HTERT-HM (cell line): ENCODE measurements around a stretch of chr12.

DNA sequence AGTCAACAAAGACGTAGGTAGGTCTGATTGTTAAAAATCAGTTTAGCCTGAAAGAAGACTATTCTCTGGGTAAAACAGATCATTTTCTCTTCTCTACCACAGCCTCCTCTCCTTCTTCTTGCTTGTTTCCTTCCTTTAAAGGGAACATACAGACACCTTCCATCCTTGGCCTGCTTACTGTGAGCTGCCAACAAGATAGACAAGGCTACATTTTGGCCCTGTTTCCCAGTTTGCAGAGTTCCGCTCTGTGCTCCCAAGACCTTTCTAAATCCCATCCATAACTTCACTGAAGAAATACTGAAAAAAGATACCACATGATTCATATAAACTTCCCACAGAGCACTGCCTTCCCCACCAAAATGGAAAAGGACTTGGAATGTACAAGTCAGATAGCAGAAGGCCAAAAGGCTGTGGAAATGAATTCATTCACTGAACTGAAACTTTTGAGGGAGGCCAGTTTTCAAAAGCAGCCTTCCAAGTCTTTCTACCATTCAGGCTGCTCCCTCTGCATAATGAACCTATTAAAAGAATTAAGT is 29.5 kb downstream of the PDZRN4 start:
- RRBS, result no CpG with 5 or more reads among the region's 2 CpGs

DNA sequence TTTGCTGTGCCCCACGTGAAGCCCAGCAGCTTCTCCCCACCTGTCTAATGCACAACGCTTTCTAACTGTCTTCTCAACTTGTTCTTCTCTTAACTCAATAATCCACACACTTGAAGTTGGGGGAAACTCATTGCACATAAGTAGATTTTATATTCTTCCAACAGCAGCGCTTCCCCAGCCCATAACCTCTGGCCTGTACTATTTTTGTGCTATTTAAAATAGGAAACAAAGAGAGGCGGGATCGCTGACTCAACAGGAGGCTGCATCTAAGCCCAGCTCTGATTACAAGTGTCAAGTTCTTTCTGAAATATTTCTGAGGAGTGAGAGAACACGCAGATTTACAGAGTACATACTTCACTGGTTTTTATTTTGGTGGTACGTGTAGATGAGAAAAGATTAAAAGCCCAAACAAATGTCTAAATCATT is 226.6 kb downstream of the GXYLT1 start:
- RRBS, result no CpG with 5 or more reads among the region's 7 CpGs

GRCh38 chr12:42024141-42024491 is 120.6 kb downstream of the GXYLT1 start:
- RRBS, result no CpG with 5 or more reads among the region's 19 CpGs

- RRBS, result no CpG with 5 or more reads among the region's 1 CpG
These were observed 24.4 kb upstream of the GXYLT1 start for GRCh38 chr12:42168994-42169483.

DNA sequence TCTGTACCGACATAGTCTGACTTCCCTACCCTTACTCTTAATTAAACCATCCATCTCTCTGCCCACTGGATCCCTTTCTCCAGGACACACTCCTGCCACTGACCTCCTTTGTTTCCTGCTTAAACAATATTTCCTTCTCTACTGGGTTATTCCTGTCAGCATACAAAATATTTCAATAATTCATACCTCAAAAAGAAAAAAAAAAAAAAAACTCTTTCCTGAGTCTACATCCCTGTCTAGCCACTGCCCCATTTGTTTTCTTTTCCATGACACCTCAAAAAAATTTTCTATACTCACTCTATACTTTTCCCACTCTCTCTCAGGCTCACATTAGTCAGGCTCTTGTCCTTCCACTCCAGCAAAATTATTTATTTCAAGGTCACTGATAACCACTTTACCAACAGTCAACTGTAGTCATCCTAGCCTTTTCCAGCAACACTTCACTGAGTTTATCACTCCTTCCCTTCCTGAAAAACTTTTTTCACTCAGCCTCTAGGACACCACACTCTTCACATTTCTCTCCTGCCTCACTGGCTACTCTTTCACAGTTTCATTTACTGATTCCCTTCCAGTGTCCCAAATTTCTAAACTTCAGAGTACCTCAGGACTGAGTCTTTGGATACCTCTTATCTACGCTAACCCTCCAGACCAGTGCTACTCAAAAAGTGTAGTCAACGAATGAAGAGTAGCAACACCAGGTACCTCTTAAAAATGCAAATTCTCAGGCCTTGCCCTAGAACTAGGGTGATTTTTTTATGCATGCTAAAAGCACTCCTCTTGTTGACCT is 29.4 kb upstream of the GXYLT1 start:
- RRBS, result no CpG with 5 or more reads among the region's 3 CpGs

- RRBS, result no CpG with 5 or more reads among the region's 5 CpGs
These were observed 144.9 kb upstream of the PRICKLE1 start for GRCh38 chr12:42734443-42734780.

- RRBS, result no CpG with 5 or more reads among the region's 7 CpGs
These were observed 11.4 kb downstream of the TMEM117 start for GRCh38 chr12:43846769-43848135.

- RRBS, result no CpG with 5 or more reads among the region's 7 CpGs
These were observed 23.2 kb downstream of the TMEM117 start for GRCh38 chr12:43858889-43859589.

DNA sequence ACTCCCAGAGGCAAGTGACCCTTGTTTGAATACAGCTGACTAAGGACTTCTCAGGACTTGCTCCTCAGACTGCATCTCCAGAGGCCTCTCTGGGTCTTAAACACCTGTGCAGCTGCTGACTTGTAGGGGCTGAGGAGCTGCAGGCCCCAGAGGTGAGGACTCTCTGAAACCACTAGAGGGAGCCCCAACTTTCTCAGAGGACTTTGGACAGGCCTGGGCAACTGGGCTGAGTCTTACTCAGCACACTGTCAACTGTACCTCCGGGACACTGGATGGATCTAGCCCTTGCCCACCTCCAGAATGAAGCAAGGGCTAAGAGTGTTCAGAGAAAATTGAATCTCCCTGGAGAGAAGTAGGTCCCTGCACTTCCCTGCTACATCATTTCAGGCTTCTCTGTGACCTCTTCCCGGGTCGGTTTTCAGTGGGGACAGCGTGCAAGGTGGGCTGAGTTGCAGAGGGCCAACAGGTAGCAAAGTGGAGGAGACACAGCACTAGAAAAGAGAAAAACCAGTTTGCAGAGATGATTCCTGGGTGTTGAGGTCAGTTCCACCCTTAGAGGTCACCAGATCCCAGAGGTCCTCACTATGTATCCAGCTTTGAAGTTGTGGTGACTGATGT is 164.6 kb downstream of the TMEM117 start:
- RRBS, result no CpG with 5 or more reads among the region's 4 CpGs

- RRBS, result no CpG with 5 or more reads among the region's 3 CpGs
These were observed 34.8 kb downstream of the ANO6 start for GRCh38 chr12:45250550-45251146.

- RRBS, result no CpG with 5 or more reads among the region's 9 CpGs
These were observed 155.8 kb downstream of the ANO6 start for GRCh38 chr12:45371661-45372145.

DNA sequence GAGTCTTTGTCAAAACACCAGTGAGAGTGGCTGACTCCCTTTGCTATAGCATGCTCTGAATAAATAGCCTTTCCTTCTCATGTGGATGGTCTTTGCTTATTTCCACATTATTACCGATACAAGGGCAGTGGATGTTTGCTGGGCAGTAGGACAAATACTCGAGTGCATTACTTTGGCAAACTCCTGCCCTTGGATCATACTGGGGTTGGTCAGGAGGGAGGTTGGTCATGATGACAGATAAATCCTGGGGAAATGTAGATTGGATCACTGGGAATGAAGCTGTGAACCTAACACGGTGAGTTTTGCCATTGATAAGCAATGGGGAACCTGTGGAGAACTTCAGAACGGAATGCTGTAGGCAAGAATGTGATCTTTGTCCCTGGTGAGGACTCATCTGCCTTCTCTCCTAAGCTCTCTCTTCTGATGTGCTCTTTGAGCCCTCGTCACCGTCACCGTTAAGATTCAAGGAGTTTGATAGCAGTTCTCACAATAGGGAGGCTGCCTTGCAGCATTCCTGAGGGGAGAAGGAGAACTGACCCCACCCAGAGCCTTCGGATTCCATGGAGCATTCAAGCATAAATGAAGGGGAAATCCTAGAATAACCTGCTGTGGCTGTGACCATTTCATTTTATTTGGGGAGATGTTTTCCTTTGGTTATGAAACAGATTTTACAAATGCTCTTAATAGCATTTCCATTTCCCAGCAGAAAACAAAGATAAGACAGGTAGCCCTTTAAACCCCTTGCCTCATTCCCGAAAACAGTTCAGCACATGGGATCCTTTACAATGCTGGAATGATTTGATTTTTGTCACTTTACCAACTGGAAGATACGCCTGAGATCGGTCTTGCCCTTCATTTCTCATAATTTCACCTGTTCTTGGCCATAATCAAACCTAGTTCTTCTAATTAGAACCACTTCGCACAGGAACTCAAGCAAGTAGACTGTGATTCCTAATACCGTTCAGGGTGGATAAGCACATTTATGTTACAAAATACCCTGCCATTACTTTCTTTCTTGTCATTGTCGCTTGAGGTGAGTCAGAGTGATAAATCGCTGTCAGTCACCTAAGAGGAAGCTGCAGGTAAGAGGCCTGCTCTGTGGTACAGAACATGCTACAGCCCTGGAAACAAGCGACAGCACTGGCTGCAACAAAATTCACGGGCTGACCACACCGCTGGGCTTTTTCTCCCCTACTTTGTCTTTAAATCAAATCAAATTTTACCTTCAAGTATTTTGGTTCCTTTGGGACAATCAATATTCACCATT is 217.8 kb downstream of the ANO6 start:
- RRBS, result no CpG with 5 or more reads among the region's 18 CpGs

GRCh38 chr12:45850204-45851170 is 121.0 kb downstream of the ARID2 start:
- RRBS, result no CpG with 5 or more reads among the region's 3 CpGs

DNA sequence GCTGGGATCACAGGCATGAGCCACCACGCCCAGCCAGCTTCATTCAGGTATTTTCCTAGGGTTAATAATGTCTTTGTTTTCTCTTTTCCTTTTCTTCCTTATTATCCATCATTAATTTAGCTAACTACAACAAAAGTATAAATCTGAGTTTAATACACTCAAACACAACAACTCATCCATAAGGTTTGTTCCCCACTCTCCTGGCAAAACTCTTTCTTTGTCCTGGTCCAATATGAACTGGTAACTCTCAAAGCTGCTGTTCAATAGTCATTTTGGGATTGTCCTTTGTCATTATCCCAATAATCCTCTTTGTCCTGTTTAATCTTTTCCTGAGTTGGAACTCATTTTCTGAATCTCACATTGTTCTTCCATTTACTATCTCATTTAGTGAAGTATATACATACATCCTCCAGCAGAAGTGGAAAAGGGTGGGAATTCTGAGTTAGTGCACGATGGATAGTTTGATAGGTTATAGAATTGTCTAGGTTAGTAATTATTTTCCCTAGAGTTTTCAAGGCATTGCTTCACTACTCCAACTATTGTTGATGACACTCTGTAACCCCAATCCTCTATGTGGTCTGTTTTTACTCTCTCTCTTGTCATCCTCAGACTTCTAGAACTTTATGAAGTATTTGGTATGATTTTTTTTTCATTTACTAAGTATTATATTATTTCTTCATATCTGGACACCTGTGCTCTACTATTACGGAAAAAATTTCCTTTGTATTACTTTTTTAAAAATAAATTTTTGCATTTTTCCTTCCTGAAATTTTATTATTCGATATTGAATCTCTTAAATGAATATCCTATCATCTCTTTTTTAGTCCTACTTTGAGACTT is 53.7 kb downstream of the SCAF11 start:
- RRBS, result no CpG with 5 or more reads among the region's 4 CpGs

DNA sequence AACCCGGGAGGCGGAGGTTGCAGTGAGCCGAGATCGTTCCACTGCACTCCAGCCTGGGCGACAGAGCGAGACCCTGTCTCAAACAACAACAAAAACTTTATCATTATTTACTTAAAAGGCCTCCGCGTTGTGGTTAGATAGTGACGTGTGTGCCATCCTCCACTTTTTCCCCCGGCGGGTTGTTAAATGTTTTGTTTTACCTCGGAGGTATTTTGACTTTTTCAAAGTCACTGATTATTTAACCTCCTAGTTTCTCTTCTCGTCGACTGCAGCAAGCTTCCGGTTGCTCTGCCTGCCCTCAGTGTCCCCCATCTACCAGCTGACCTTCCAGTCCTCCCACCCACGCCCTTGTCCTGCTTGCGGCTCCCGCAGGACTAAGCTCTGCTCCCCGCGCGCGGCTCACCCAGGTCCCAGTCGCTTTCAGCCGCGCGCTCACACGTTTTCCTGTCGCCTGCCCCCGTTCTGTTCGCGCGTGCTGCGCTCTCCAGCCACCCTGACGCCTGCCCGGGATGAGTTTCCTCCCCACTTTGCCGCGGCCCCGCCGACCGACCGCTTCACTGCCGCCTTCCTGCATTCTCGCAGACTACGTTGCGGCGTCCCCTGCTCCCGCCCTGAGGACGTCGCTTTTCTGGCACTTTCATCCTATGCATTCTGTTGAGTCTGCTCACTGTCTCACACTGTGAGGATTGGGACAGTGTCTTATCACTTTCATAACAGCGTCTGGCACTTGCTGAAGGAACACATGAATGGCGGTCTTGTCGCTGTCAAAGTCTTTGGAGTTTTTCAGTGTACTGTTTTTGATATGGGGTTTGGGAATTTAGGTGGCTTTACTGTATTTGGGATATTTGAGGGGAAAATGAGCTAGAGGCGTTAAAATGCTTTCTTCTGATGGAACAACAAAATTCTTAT is 1.4 kb upstream of the SCAF11 start:
- RRBS, result 2% methylated on average over 6 of the region's 53 CpGs

DNA sequence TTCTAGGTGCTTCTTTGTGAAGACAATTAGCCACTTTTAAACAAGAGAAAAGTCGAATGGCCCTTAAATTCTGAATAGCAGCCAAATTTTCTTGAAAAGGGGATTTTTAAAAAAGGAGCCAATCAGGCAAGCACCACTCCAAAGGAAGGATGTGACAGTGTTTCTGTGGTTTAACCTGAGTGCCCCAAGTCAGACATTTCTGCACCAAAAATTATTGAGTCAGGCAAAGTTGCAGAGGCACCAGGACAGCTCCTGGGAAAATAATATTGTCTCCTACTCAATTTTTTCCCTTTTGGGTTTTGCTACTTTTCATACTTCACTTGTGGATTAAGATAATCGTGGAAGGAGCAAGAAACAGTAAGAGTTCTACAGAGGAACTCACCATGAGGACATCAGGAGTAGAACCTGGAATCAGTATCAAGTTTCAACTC is 91.0 kb downstream of the SLC38A1 start:
- RRBS, result no CpG with 5 or more reads among the region's 2 CpGs

DNA sequence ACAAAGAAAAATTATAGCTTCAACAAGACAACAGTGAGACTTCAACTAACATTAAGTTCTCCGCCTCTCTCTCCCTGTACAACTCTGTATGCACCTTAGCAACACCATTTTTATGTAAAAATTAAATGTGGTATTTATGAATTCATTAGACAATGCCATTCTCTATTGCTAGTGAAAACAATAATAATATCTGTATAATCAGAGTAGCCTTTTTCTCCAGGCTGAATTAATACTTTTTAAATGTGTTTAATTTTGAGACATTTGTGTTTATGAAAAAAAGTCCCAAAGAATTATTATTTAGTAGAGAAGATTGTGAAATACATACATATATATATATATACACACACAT is 68.8 kb downstream of the SLC38A1 start:
- RRBS, result no CpG with 5 or more reads among the region's 1 CpG

GRCh38 chr12:46215047-46215864 is 53.6 kb downstream of the SLC38A1 start:
- RRBS, result no CpG with 5 or more reads among the region's 5 CpGs

GRCh38 chr12:46228231-46228658 is 40.6 kb downstream of the SLC38A1 start:
- RRBS, result no CpG with 5 or more reads among the region's 5 CpGs

DNA sequence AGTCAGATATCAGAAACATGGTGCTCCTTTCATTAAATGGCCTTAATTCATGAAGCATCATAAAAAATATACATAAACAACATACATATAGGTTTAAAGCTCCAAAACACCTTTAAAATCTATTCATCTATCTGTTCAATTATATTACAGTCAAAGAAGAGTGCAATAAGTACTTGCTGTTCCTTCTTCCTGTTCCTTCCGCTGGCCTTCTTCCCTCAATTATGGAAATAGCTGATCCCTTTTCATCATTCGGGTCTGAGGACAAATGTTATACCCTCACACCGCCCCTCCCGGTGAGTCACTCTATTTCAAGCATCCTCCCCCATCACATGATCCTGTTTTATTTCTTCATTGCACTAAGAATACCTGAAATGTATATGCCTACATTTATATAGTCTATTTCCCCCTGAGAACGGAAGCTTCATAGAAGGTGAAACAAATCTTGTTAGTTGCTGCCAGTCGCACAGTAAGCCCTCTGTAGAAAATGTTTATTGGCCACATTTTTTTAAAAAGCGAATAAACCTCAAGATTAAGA is 2.5 kb downstream of the SLC38A1 start:
- RRBS, result no CpG with 5 or more reads among the region's 7 CpGs